Heart right ventricle (tissue), 2 donors: ENCODE data around the gene TMEM43.

DNA sequence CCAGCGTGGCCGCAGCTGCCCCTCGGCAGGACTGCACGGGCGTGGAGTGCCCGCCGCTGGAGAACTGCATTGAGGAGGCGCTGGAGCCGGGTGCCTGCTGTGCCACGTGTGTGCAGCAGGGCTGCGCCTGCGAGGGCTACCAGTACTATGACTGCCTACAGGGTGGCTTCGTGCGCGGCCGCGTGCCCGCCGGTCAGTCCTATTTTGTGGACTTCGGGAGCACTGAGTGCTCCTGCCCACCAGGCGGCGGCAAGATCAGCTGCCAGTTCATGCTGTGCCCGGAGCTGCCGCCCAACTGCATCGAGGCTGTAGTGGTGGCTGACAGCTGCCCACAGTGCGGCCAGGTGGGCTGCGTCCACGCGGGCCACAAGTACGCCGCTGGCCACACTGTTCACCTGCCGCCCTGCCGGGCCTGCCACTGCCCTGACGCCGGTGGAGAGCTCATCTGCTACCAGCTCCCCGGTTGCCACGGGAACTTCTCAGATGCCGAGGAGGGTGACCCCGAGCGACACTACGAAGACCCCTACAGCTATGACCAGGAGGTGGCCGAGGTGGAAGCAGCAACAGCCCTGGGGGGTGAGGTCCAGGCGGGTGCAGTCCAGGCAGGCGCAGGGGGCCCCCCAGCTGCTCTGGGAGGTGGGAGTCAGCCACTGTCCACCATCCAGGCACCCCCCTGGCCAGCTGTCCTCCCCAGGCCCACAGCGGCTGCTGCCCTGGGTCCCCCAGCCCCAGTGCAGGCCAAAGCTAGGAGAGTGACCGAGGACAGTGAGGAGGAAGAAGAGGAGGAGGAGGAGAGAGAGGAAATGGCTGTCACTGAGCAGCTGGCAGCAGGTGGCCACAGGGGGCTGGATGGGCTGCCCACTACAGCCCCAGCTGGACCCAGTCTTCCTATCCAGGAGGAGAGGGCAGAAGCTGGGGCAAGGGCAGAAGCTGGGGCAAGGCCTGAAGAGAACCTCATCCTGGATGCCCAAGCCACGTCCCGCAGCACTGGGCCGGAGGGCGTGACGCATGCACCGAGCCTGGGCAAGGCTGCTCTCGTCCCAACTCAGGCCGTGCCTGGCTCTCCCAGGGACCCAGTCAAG, 21.8 kb downstream of the FBLN2 start:
- PRO-cap, 2 experiments: no peak in any of the 2 experiments

GRCh38 chr3:13574796-13575130, 25.8 kb downstream of the FBLN2 start:
- PRO-cap, 2 experiments: no peak in any of the 2 experiments

DNA sequence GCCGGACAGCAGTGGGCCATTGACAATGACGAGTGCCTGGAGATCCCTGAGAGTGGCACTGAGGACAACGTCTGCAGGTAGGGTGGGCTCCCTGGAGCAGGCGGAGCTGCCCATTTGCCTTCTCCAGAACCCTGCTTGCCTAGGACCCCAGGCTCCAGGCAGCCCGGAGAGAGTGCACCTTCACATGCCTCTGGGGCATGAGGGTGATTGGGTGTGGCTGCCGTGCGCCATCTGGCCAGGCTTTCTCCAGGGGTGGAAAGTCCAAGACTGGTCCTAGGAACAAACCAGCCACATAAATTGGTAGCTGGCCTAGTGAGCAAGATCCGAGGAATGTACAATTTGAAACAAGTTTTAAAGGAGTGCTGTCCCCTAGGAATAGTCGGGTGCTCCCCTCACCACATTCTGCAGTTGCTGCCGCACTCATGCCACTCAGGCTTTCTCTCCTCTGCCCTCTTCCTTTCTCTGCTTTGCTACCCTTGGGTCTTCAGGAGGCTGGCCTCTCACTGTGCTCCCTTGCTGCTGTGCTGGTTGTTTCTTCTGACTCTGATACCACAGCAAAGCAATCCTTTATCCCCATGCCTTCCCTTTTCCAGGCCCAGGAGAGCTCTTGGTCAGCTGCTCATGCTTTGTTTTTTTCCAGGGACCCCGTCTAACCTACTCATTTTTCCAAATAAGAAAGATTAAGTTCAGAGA, 59.3 kb downstream of the FBLN2 start:
- PRO-cap, 2 experiments: no peak in any of the 2 experiments

GRCh38 chr3:13890344-13891110, 10.7 kb upstream of the WNT7A start:
- PRO-cap, 2 experiments: no peak in any of the 2 experiments

DNA sequence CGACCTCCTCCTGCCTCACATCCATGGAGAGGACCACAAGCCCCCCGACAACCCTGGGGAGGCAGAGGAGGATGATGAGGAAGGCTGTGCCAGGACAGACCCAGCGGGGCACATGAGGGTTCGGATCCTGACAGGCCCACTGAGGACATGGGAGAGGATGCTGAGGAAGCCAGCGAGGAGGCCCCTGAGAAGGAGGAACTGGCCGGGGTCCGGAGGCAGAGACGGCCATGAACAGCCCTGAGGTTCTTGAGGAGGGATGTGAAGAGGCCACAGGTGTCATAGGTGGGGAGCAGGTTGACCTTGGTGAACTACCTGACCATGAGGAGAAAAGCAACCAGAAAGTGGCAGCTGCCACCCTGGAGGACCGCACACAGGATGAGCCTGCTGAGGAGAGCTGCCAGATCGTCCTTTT, 55.0 kb upstream of the WNT7A start:
- PRO-cap, 2 experiments: peak in 1 of 2 experiments; most common plus-strand start position 194 of the sequence (in 1)

DNA sequence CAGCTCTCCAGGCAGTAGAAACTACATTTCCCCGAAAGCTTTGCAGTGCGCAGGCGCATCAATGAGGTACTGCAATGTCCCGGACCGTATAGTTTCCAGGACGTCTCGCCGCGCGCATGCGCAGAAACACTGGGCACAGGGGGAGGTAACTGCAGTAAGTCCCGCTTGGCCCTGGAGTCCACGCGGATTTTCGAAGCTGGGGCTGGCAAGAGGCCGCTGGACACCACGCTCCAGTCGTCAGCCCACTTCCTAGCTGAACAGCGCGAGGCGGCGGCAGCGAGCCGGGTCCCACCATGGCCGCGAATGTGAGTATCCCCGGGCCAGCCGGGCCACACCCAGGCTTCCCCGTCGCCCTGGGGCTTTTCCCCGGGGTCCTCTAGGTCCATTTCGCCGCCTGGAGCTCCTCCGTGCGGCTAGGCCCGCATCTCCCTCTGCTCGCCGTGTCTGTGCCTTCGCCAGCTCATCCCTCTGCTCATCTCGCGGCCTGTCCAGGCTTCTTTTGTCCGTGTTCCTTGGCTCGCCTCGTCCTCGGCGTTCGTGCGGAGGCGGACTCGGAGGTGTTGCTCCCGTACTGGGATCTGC, at the start of gene TMEM43:
TMEM43 (plus strand) TSS at position 152 of the 582 bp plus-strand sequence.
- PRO-cap, 2 experiments: peak in 2 of 2 experiments; most common plus-strand start position 154 of the sequence (in 2)

DNA sequence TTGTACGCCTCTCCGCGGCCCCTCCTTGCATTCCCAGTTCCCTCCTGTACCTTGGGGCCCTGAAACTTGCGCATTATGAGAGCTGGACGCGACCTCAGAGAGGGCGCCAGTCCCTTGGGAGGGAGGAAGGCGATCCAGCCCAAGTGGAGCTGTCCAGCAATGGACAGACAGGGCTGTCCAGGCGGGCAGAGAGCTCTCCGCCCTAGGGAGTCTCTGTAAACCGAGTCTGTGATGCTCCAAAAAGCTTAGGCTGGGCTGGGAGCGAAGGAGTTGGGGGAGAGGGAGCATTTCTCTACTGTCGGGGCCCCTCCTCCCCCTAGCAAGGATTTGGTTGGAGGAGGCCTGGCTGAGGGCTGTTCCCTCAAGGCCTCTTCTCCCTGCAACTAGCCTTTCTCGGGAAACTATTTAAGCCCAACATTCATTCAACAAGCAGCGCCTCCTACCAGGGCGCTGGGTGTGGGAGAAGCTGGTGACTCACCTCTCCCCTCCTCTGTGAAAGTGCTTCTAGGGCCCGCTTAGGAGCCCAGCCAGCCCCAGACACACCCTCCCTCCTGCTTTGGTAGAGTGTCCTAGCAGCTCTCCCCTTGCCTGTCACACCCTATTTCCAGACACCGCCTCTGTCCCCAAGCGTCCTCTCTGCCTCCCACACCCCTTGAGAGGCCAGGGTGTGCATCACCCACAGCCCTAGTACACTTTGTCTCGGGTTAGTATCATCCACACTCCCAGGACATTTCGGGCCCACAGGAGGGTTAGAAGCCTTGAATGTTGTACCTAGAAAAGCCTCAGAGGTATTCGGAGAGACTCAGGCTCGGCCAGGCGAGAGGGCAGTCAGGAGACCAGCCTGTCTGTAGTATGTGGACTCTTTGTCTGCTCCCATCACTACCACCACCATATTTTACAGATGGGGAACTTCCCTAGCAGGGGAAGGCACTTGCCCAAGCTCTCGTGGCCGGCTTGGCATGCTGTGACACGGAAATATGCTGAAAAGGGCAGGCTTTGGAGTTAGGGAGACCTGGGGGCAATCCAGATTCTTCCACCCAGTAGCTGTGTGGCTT, 958 bp downstream of the TMEM43 start:
- PRO-cap, 2 experiments: peak in 2 of 2 experiments; most common plus-strand start position 432 of the sequence (in 1); most common minus-strand start position 379 of the sequence (in 1)

DNA sequence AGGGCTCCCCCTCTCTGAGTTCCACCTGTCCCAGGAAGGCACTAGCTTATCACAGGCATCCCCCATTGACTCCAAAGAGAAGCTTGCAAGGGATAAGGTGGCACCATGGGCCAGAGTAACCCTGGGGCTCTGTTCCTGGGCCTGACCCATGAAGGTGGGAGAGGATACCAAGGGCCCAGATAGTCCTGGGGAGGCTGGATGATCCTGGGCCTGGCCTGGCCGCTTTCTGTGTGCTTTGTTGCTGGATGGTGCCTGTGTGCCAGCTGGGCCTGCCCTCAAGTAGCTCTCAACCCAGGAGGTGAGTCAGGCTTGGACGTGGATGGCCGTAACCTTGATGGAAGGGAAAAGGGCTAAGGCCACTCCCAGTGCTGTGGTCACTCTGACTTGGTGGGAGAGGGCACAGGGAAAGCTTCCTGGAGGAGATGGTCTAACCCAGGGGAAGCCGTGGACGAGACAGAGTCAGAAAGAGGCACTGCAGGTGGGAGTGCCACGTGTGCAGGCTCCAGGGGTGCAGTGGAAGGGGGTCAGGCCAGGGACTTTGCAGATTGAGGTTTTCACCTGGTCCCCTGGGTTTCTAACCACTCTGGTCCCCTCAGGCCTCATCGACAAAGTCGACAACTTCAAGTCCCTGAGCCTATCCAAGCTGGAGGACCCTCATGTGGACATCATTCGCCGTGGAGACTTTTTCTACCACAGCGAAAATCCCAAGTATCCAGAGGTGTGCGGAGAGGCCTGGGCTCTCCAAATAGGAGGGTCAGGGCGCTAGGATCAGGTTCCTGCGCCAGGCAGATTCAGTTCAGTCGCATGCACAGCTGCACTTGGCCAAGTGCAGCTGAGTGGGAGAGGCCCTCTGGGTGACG, 9.6 kb downstream of the TMEM43 start:
- PRO-cap, 2 experiments: no peak in any of the 2 experiments

DNA sequence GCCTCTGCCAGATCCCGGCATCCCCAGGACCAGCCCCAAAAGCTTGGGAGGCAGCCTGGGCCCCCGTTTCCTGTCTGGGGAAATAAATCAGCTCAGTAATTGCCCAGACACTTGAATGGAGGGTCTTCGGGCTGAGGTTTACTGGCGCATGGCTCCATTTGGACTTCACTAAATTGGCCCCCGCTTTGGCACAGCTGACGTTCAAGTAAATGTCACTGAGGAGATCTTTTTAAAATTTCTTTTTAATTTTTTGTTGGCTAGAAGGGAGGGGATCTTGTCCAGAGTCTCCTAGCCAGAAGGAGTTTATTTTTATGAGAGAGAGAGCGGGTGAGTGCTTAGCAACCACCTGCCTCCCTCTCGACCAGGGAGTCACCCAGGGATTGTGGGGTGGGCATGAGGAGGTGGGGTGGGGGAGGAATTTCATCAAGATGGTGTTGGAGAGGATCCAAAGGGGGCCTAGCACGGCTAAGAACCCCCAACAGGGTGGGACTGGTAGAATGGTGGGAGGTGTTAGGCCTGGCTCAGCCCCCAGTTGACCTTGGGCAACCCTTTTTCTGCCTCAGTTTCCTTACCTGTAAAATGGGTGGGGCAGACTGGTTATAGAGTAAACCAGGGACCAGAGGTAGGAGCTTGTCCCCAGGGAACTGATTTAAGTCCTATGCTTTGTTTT, 1.7 kb downstream of the SLC6A6 start:
- PRO-cap, 2 experiments: no peak in any of the 2 experiments

DNA sequence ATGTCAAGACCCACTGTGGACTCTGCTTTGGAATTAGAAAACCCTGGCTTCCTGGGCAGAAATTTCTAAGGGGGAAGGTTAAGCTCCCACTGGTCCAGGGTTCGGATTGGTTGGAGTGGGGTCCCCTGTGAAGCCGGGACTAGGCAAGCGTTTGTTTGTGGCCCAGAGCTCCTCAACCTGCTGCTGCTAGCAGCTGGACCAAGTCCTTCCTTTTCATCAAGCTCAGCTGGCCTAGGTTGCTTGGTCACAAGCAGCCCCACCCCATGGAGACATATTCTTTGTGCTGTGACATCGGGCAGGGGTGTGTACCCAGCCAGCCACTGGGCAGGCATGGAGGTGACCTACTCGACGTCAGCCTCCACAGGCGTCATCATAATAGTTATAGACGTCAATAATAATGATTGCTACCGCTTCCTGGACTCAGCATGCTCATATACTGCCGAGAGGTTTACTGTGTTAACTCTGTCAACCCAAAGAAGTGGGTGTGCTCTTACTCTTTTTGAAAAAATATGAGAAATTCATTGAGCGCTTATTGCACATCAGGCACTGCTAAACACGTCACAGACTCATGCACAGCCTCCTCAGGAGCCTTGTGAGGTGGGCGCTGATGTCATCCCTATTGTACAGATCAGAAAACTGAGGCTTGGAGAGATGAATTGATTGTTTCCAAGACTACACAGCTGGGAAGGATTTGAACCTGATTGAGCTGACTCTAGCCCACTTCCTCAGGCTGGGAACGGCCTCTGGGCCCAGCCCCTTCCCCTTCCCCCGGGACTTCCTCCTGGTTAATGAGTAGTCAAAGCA, 16.0 kb downstream of the SLC6A6 start:
- PRO-cap, 2 experiments: no peak in any of the 2 experiments

GRCh38 chr3:14472634-14473908, 67.1 kb downstream of the GRIP2 start:
- PRO-cap, 2 experiments: no peak in any of the 2 experiments

DNA sequence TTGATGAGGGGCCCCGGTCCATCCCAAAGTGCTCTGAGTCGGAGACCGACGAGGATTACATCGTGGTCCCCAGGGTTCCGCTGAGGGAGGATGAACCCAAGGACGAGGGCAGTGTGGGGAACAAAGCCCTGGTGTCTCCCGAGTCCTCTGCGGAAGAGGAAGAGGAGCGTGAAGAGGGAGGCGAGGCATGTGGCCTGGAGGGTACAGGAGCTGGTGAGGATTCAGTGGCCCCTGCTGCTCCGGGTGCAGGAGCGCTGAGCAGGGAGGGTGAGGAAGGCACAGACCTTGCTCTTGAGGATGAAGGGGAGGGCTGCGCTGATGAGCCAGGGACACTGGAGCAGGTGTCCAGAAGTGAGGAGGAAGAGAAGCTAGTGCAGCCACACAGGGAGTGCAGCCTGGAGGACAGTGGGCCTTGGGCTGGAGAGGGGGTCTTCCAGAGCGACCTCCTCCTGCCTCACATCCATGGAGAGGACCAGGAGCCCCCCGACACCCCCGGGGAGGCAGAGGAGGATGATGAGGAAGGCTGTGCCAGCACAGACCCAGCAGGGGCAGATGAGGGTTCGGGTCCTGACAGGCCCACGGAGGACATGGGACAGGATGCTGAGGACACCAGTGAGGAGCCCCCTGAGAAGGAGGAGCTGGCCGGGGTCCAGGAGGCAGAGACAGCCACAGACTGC, 584 bp downstream of the FGD5 start:
- PRO-cap, 2 experiments: no peak in any of the 2 experiments

GRCh38 chr3:14841878-14842353, 23.2 kb downstream of the FGD5 start:
- PRO-cap, 2 experiments: no peak in any of the 2 experiments

GRCh38 chr3:14941532-14942317, 5.7 kb upstream of the NR2C2 start:
- PRO-cap, 2 experiments: no peak in any of the 2 experiments

- PRO-cap, 2 experiments: no peak in any of the 2 experiments
These were observed 21.5 kb downstream of the MRPS25 start for GRCh38 chr3:15043368-15044292.

- PRO-cap, 2 experiments: no peak in any of the 2 experiments
These were observed 1.4 kb downstream of the MRPS25 start for GRCh38 chr3:15063763-15064014.

DNA sequence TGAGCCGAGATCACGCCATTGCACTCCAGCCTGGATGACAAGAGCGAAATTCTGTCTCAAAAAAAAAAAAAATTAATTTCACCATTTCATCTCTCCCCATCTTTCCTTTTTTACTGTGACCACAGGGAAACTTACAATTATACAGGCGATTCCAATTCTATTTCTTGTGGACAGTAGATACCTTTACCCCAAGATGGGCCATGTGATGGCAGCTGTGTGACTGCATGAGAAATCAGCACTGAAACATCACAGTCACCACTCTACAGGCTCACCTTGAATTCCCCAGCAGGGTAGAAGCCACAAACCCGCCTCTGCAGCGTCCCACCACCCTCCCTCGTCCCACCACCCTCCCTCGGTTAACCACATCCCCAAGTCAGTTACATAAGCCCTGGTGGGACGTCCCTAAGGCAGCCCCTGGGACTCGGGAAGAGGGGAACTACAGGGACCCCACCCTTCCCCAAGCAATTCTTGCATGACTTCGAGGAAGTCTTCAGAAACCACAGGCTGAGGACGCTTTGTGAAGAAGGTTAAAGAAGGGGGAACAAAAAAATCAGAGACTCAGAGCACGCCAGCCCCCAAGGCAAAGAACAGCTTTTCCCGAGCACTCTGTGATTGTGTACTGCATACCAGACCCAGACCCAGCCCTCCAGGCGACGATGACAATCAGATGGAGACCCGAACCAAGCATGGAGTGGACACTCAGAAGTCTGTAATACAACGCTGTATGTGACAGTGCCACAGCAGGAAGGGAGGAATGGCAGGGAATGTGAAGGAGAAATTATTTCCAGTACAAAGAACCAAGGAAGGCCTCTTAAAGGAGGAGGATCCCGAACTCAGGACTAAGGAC, 60.5 kb downstream of the SH3BP5 start:
- PRO-cap, 2 experiments: peak in 1 of 2 experiments; most common plus-strand start position 493 of the sequence (in 1)

DNA sequence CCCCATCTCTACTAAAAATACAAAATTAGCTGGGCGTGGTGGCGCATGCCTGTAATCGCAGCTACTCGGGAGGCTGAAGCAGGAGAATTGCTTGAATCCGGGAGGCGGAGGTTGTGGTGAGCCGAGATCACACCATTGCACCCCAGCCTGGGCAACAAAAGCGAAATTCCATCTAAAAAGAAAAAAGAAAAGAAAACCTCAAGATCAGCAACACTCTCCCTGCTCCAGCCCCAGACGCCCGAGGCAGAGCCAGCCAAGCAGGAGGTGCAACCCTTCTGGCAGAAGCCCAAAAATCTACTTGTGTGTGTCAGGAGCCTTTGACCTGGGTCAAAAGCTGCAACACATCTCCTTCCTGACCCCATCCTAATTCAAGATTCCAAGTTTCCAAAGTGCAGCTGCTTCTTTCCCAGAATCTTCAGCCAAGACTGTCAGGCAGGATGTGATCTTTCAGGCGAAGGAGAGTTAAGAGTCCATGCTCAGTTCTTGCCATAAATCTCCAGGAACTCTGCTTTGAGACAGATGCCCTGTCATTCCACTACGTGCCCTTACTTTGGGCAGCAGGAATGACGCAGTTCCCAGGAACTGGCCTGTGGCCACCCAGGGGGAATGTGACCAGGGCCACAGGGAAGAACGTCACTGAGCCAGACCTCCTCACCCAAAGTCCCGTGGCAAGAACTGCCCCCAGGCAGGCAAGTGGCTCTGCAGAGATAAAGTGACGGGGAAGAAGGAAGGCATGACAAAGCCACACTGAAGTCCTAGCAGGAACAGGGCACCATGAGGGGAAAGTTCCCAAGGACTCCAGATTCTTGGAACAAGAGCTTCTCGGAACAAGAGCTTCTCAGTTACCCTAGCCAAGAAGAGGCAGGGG, 39.5 kb downstream of the SH3BP5 start:
- PRO-cap, 2 experiments: no peak in any of the 2 experiments

DNA sequence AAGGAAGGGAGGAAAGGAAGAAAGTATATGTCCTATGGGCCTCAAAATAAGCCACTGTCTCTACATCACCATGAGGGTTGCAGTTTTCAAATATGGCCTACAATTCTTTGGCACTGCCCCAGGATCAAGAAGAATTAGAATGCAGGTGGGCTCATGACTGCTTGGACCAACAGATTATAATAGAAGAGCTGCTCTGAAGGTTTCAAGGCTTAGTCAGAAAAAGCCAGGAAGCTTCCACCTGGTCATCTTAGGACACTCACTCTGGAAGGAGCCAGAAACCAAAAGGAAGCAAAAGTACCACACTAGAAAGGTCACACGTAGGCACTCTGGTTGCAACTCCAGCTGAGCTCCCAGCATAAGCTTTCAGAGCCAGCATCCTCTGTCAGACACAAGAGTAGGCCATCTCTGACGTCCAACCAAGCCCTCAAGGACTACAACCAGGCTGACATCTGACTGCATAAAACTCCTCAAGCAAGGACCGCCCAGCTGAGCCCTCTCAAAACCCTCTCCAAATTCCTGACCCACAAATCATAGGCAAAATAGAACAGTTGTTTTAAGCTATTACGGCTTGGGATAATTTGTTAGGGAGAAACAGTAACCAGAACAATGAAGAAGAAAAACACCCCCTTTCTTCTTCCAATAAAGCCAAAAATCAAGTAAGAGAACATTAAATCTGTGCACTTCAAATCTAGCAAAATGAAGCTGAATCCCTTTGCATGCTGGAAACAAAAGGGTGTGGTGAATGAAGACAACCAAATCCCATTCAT, 12.8 kb downstream of the SH3BP5 start:
- PRO-cap, 2 experiments: no peak in any of the 2 experiments

GRCh38 chr3:15330217-15330674, 2.1 kb downstream of the SH3BP5 start:
- PRO-cap, 2 experiments: no peak in any of the 2 experiments